Measurements from ENCODE around the gene GDF7.

- PRO-cap, result no peak
- RRBS, result no CpG with 5 or more reads among the region's 12 CpGs
Observed at GRCh38 chr2:20424647-20425481, 22.0 kb upstream of the RHOB start.

GRCh38 chr2:20446028-20446592 is 764 bp upstream of the RHOB start:
- PRO-cap, result no peak
- RRBS, result 61% methylated on average over 7 of the region's 16 CpGs

DNA sequence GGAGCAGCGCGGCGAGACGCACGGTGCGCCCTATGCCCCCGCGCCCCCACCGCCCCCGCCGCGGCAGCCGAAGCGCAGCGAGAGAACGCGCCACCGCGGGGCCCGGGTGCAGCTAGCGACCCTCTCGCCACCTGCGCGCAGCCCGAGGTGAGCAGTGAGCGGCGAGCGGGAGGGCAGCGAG is 259 bp downstream of the RHOB start:
- PRO-cap, result no peak
- RRBS, result 2% methylated on average over 18 of the region's 29 CpGs

GRCh38 chr2:20451344-20451797 is 4.5 kb downstream of the RHOB start:
- PRO-cap, result no peak
- RRBS, result no CpG with 5 or more reads among the region's 4 CpGs

- PRO-cap, result no peak
- RRBS, result no CpG with 5 or more reads among the region's 6 CpGs
Observed at GRCh38 chr2:20474813-20475714, 28.2 kb downstream of the RHOB start.

DNA sequence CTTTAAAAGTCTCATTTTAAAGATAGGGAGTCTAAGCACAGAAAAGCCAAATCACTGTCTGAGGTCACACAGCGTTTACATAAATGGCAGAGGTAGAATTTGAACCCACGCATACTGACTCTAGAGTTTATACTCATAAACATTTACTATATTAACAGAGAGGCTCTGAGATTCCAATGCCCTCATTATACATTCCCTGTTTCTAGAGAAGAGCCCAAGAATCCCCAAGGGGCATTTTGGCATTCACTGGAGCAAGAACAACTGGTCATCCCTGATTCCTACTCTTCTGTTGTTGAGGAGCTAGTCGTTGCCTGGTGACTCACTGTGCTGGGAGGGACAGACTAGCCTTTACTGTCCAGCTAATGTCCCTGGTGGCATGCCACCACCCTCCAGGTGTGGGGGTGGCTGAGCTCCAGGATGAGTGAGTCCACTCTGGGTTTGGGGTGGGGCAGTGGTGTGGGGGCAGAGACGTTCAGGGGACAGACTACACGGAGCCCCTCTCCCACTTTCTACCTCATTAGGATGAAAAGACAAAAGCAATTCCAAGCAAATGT is 49.2 kb downstream of the RHOB start:
- PRO-cap, result no peak
- RRBS, result no CpG with 5 or more reads among the region's 5 CpGs

- PRO-cap, result no peak
- RRBS, result no CpG with 5 or more reads among the region's 8 CpGs
Observed at GRCh38 chr2:20536629-20536981, 89.7 kb downstream of the RHOB start.

DNA sequence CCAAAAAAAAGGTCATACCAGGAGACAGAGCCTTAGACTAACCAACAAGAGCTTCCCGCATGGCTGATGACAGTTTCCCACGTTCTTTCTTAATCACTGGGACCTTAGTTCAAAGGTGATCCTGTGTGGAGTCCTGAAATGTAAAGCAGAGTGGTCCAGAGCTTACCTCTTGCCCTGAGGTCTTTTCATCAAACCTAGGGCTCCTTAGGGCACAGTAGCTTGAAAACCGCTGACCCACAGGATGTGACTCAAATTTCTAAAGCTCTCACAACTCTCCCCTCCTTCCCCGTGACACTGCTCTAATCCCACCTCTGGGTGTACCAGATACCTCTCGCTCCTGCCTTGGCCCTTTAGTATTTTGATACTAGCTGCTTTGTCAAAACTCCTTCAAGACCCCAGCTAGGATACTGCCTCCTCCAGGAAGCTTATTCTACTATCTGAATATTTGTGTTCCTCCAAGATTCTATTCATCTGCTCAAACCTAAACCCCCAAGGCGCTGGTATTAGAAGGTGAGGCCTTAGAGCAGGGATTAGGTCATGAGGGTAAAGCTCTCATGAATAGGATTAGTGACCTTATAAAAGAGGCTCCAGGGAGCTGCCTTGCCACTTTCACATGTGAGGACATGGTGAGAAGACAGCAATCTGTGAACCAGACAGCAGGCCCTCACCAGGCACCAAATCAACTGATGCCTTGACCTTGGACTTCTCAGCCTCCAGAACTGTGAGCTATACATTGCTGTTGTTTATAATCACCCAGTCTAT is 54.9 kb downstream of the HS1BP3 start:
- PRO-cap, result no peak
- RRBS, result no CpG with 5 or more reads among the region's 6 CpGs

DNA sequence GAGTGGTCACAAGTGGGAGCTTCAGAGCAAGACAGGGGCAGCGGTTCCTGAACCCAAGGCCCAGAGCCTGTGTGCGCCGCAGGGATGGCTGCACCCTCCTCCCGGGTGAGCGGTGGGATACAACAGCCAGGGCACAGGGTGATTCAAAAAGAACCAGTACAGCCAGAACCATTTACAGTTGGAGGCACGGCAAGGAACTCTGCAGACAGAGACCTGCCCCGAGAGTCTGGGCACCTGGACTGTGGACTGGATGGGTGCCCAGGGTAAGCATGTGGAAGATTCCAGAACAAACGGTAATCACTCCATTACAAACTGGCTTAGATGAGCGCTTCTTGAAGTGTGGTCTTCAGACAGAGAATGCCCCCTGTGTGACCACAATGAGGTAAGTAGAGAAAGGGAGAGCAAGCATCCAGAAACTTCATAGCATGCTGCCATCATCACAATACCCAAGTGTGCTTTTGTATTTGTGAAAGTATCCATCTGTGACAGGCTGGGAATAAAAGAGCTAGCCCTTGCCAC is 11.9 kb downstream of the HS1BP3 start:
- PRO-cap, result no peak
- RRBS, result no CpG with 5 or more reads among the region's 9 CpGs

GRCh38 chr2:20667085-20667874 is at the start of gene GDF7:
Gene GDF7 (plus strand): TSS chr2:20667144.
- PRO-cap, result bidirectional peak, plus-strand start at chr2:20667172, minus-strand start at chr2:20666920
- RRBS, result 18% methylated on average over 30 of the region's 98 CpGs

DNA sequence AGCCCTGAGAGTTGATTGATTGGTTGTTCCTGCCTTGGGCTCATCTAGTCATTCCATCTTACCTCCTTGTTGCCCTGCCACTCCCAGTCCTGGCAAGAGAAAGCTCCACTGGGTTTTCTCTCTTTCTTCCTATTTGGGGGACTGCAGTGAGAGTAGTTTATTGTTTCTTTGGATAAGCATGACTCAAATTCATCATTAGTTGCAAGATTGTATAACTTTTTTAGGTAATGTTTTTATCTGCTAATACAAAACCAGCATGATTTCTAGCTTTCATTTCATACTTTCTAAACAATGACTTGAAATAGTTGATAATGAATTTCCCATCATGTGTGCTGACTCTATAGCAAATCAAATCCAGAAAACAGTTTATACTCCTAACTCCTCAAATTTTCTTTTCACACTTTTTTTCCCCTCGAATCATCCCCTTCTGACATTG is 42.0 kb downstream of the LDAH start:
- PRO-cap, result no peak
- RRBS, result no CpG with 5 or more reads among the region's 1 CpG

DNA sequence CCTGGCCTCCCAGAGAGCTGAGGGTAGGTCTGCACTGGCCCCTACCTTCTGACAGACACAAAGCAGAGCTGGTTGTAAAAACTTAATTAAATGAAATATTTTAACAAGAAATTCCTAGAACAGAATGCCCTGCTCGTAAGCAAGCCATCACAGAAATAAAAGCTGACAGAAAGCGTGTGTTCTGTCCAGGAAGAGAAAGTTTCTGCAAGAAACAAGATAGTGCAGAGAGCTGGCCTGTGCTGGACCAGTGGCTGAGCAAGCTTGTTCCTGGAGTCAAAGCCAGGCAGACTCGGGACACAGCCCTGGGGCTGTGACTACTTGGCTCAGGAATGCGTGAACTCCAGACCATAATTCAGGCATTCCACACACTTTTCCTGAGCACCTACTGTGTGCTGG is 51.6 kb downstream of the APOB start:
- PRO-cap, result no peak
- RRBS, result no CpG with 5 or more reads among the region's 4 CpGs

GRCh38 chr2:21012022-21012886 is 31.6 kb downstream of the APOB start:
- PRO-cap, result no peak
- RRBS, result no CpG with 5 or more reads among the region's 9 CpGs

DNA sequence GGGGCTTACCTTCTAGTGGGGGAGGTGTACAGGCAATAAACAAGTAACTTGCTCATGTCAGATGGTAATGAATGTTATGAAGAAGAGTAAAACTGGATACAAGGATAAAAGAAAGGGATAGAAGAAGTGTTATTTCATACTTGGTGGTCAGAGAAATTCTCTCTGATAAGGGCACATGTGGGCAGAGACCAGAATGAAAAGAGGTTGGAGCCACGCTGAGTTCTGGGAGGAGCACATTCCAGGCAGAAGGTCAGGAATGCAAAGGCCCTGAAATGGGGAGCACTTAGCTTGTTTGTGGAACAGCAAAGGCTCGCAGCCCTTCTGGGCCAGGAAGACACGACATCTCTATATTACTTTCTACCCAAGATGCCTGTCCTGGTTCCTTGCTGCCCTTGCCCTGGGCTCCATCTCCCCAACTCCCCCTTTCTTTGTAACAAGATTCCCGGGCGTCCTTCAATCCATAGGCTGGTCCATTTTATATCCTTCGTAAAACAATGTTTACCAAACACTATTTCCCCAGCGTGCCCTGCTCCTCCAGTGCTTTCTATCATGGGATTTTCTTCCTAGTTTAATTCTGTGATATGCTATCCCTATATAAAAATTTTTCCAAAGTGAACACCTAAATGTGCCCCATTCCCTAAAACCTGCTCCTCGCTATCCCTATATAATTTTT is 26.4 kb downstream of the APOB start:
- PRO-cap, result no peak
- RRBS, result no CpG with 5 or more reads among the region's 8 CpGs

- PRO-cap, result no peak
- RRBS, result no CpG with 5 or more reads among the region's 6 CpGs
Observed at GRCh38 chr2:21023079-21023790, 20.6 kb downstream of the APOB start.

DNA sequence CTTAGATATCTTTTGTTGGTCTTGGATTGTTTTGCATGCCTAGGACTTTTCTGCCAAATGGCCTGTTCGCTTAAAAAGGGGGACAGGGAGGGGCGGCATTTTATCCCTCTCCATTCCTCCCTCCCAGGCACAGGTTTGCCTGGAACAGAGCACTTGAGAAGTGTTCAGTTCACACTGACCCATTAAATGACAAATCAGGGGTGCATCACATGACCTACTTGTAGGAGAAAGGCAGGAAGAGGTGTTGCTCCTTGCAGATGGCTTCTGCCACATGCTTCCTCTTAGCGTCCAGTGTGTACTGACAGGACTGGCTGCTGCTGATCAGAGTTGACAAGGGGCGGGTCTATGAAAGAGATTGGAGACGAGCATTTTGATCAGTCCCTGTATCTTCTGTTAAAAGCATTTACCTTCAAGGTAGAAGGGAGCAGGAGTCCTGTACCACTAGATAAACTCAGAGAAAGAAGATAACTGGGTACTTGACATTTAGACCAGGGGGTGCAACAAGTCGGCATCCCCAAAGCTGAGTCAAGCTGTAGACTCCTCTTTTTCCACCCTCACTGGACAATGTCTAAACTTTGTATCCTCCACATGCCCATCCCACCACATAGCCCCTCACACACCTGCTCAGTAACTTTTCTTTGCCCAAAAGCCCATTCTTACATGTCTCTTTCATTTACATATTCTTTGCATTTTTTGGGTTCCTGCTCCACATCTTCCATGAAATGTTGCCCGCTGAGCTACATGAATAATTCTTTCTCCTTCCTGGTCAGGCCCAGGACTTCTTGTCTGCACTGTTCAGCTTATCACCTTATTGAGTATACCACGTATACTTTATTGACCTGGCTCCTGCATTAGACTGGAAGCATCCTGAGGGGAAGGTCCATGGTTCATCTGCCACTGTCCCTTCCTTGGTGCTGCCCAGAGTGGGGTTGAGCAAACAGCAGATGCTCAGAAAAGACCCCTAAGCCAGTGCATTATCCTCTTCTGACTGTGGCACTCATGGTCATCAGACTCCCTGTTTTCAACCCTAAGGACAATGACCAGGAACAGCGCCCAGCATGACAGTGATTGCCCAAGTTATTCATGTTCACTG is 8.2 kb downstream of the APOB start:
- PRO-cap, result no peak
- RRBS, result no CpG with 5 or more reads among the region's 9 CpGs

GRCh38 chr2:21221071-21221319 is 97.2 kb downstream of the TDRD15 start:
- PRO-cap, result no peak
- RRBS, result no CpG with 5 or more reads among the region's 1 CpG

DNA sequence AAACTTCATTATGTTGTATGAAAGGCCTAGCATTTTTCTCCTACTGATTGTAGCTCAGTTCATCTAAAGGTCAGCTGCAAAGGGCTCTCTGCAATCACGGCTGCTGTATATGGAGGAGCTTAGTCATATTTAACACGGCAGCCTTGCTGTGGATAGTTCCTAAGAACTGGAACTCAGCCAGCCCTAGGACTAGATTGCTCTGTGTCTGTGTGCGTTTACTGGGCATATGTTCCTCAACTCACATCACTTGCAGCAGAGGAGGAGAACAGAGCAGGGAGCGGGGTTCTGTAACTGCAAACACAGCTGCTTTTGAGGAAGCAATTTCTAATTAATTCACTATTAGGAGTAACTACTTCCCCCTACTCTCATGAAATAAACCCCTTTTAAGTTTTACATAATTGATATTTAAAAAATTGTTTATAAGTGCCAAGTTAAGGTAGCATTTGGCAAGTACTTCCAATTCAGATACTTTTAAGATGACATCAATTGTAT is 1103.8 kb upstream of the KLHL29 start:
- PRO-cap, result no peak
- RRBS, result no CpG with 5 or more reads among the region's 4 CpGs

DNA sequence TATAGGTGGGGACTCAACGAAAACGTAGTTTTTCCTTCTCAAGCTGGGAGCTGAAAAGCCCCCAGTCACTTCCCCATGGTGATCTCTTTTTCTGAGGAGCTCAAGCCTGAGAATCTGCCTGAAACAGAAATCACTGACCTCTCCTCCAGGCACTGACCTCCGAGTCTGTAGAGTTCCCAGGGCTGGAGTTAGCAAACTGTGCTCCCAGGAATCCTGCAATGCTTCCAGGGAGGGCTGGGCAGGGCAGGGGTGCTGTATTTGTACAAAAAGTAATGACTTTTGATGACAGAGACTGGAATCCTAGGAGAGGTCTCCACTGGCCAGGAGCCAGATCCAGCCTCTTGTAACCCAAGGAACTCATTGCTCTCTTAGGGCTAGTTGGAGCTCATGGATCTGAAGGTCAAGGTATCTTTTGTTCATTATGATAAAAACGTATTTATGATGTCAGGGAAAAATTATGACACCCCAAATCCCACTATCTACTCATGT is 137.7 kb upstream of the KLHL29 start:
- PRO-cap, result no peak
- RRBS, result no CpG with 5 or more reads among the region's 4 CpGs

- PRO-cap, result no peak
- RRBS, result no CpG with 5 or more reads among the region's 14 CpGs
Observed at GRCh38 chr2:23419700-23420136, 34.7 kb downstream of the KLHL29 start.